ENCODE data around the gene PHACTR1.

GRCh38 chr6:12012875-12013369, 810 bp downstream of the HIVEP1 start:
- PRO-cap, result bidirectional peak, plus-strand start at chr6:12012958, minus-strand start at chr6:12012835; unidirectional peak, minus-strand start at chr6:12013168

- PRO-cap, result no peak
Observed at GRCh38 chr6:12103201-12103583, 91.1 kb downstream of the HIVEP1 start.

DNA sequence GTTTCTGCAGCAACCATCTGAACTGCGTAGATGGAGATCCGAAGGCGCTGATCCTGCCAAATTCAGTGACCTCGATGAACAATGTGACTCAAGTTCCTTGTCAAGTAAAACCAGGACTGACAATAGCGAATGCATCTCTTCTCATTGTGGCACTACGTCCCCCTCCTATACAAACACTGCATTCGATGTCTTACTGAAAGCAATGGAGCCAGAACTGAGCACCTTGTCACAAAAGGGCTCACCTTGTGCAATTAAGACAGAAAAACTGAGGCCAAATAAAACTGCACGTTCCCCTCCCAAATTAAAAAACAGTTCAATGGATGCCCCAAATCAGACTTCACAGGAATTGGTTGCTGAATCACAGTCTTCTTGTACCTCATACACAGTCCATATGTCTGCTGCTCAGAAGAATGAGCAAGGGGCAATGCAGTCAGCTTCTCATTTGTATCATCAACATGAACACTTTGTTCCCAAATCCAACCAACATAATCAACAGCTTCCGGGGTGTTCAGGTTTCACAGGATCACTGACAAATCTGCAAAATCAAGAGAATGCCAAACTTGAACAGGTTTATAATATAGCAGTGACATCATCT, 108.2 kb downstream of the HIVEP1 start:
- PRO-cap, result no peak

DNA sequence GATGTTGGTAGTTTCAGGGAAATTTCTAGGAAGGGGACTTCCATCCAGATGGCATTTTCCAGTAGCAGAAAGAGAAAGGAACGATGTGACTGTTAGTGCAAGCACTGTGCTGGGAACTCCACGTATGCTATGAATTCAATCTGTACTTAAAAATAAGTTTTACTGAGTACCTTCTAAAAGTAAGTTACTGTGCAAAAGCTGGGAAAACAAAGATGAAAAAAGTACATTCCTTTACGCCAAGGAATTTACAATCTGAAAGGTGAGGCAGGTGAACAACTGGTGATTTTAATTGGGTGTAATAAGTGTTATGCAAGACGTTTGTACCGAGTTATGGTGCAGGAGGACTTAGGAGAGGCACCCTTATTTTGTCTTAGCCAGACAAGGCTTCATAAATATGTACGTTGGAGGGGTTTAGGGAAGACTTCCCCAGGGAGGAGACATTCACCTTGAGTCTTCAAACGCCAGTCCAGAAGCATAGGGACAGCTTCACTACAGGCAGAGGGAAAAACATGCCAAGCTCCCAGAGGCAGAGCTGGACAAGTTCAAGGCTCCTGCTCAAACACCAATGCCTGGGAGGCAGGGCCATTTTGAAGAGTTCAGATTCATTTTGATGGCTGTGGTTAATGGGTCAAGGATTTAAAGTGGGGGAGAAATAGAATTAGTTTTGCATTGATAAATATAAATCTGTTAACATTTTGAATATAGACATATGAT, 13.8 kb upstream of the EDN1 start:
- PRO-cap, result no peak

GRCh38 chr6:12339767-12340454, 49.8 kb downstream of the EDN1 start:
- PRO-cap, result no peak

DNA sequence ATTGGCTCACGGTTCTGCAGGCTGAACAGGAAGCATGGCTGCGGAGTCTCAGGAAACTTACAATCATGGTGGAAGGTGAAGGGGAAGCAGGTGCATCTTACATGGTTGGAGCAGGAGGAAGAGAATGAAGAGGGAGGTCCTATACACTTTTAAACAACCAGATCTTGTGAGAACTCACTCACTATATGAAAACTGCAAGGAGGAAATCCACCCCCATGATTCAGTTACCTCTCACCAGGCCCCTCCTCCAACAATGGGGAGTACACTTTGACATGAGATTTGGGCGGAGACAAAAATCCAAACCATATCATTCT, 60.4 kb downstream of the EDN1 start:
- PRO-cap, result no peak

DNA sequence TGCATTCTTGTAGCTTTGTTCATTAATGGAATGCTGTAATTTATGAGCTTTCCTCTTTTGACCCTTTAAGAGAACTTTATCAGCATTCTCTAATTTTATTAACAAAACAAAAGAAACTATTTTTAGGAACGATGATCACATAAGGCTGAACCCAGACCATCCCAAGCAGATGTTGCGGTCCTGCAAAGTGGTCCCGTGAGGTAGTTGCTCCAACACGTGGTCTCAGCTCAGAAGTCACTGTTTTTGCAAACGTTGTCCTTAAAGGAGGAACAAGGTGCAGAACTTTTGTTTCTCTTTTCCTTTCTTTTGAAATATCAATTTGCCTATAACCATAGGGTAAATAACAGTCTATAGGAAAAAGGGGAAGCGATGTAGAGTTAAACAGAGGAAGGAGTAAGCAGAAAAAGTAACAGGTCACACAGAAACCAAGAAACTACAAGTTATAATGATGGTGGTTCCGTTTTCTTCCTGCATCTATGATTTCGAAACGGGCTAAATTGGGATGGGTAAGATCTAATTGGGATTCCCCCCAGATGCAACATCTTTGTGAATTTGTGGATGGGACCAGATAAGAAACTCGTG, 121.2 kb upstream of the PHACTR1 start:
- PRO-cap, result no peak

- PRO-cap, result no peak
Observed at GRCh38 chr6:12646672-12646919, 70.0 kb upstream of the PHACTR1 start.

DNA sequence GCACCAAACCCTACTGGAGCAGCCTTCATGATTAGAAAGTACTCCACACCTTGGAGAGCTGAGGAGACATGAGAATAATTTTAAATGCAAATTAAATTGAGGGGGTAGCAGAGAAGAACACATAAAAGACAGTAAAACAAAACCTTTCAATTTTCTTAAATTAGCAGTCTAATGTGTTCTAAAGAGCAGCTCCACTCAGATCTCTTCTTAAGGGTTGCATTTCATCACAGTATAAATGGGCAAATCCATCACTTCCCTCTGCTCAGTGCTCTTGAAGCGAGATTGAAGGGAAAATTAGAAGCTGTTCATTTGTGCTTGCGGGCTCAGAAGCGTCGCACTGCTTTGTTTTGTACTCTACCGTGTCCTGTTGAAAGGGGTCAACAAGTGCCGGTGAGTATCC, at the start of gene PHACTR1:
Gene PHACTR1, plus strand, starts transcription at position 261 of the 400 bp plus-strand sequence.
- PRO-cap, result no peak

GRCh38 chr6:13038312-13038640, 290.1 kb downstream of the TBC1D7 start:
- PRO-cap, result no peak

DNA sequence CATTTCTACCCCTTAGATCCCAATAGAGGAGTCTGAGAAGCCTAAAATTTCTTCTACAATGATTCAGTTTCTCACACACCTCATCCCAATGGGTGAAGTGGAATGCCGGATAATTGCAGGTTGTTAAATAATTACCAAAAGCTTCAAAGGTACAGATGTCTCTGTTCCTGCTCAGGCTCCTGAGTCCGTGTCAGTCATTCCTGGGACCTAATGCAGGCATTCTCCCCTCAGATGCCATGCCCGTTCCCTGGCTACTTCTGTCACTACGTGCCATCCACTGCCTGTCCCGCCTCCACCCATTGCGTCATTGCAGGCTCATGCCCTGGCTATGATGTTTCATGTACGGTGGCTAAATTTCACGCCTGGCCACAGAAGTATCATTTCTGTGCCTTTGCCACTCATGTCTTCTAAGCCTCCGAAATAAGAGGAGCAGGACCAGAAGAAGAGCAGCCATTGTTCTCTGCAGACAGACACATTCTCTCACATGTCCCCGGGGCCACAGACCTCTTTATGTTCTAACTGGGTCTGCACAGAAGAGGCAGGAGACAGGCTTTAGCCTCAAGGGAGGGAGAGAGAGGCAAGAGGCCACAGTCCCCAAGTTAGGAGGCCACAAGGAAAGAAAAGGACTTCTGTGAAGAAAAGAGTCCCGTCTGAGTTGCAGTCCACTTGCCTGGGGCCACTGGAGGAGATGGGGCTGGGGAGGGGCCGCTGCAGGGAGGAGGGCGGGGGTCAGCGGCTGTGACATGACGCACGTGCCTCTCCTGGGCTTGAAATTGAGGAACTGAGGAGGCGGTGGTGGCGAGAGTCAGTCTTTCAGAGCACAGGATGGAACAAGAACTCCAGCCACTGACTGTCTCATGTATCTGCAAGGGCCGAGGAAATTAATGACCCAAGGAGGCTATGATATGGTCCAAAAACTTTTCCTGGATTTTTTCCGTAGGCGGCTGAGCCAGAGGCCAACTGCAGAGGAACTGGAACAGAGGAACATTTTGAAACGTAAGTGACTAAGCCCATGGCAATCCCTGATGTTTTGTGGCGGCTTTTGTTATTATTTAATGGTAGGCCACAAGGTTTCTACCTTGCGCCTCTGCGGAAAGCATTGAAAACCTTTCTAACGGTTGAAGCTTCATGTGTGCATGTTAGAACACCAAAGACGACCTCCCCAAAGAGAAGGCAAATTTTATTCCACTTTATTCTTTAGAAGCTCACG, 56.0 kb downstream of the TBC1D7 start:
- PRO-cap, result bidirectional peak, plus-strand start at position 808 of the sequence, minus-strand start at position 681 of the sequence

DNA sequence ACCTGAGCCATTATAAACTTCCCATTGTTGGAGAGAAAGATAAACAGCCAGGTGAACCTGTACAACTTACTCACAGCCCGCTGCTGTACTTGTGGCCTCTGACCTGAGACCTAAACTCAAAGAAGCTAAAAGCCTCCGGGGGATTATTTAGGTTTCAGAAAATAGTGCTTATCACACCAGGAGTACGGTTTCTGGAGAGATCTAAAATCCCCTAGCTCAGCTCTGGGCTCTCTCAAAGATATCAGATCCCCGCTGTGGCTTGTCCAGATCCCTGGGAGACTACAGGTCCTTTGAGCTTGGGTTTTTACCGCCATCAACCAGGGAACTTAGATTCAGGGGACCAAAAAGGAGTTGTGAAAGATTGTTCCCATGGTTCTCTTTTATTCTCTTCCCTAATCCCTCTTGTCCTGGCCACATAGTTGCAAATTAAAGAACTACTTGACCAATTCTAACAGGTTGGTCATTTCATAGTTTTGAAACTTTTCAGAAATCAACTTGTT, 53.8 kb downstream of the TBC1D7 start:
- PRO-cap, result no peak

DNA sequence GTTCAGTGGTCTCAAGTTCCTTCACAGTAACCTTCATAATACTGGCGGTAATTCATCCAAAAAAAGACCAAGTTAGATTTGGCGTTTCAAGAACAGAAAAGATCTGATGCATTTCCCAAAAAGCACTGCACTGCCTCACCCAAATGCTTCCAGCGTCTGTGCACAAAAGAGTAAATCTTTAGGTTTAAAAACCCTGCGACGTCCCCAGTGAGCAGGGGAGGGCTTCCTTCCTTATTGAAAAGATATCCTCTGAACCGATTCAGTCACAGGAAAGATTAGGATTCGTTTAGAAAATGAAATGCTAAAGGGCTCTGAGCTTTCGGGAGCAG, 679 bp downstream of the TBC1D7 start:
- PRO-cap, result no peak

DNA sequence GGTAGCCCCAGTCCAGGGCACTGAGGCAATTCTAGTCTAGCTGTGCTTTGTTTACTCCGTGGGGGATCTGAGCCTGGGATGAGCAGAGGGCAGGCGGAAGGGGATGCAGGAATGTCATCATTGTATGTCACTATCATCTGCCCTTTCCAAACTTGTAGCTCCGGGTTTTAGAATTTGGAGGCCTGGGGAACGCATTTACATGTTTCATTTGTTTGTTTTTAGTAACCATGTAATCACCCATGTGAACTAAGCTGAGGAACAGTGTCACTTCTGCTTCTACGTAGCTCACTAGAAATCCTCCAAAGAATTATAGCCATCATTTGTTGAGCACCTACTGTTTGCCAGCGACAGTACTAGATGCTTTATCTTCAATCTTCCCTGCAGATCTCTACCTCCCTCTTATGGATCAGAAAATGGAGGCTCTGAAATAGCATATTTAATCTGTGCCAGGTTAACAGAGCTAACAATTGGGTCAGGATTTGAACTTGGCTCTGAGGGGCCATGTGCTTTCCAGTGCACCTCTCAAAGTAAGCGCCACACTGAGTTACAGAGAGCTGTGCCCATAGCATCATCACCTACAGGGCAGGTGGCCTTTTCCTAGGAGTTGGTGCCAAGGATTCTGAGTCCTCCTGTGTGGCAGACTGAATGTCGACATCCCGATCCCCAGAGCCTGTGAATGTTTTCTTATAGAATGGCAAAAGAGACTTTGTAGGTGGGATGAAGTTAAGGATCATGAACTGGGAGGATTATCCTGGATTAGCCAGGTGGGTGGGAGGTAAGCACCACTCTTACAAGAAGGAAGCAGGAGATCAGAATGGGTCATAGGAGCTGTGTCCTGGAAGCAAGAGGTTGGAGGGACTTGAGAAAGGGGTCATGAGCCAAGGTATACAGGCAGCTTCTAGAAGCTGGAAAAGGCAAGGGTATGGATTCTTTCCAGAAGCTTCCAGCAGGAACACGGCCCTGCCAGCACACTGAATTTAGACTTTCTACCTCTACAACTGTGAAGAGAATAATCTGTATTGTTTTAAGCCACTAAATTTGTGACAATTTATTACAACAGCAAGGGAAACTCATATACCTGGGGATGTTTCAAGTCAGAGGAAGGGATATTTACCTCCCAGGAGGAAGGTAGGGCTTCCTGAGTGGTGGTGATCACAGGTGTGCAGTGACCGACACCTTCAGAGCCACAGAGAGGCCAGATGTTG, 67.9 kb upstream of the TBC1D7 start:
- PRO-cap, result no peak

GRCh38 chr6:13413952-13414703, 73.3 kb downstream of the GFOD1 start:
- PRO-cap, result unidirectional peak, plus-strand start at chr6:13414429; unidirectional peak, plus-strand start at chr6:13414446

DNA sequence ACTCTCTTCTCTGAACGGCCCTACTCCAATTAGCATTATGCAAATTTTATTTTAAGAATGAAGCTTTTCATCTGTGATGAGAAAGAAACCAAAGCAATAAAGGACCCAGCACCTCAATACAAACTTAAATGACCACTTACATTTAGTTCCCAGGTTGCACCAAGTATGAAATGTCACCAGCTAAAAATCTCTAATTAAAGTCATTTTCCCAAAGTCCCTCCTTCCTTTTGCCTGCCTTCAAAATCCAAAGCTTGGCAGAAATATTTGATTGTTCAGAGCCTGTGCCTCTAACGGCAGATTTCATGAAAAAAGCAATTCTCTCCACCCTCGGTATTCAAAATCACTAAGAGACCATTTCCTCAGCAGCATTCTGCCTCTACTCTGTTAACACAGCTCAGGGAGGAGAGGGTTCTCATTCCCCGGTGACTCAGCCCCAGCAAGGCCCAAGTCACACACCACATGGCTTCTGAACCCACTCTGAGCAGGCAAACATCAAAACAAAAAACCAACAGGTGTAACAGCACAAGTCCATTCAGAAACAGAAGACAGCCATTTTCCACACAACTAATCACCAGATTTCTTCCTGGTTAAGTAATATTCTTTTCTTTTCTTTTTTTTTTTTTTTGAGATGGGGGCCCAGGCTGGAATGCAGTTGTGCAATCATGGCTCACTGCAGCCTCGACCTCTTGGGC, 55.6 kb downstream of the GFOD1 start:
- PRO-cap, result no peak

DNA sequence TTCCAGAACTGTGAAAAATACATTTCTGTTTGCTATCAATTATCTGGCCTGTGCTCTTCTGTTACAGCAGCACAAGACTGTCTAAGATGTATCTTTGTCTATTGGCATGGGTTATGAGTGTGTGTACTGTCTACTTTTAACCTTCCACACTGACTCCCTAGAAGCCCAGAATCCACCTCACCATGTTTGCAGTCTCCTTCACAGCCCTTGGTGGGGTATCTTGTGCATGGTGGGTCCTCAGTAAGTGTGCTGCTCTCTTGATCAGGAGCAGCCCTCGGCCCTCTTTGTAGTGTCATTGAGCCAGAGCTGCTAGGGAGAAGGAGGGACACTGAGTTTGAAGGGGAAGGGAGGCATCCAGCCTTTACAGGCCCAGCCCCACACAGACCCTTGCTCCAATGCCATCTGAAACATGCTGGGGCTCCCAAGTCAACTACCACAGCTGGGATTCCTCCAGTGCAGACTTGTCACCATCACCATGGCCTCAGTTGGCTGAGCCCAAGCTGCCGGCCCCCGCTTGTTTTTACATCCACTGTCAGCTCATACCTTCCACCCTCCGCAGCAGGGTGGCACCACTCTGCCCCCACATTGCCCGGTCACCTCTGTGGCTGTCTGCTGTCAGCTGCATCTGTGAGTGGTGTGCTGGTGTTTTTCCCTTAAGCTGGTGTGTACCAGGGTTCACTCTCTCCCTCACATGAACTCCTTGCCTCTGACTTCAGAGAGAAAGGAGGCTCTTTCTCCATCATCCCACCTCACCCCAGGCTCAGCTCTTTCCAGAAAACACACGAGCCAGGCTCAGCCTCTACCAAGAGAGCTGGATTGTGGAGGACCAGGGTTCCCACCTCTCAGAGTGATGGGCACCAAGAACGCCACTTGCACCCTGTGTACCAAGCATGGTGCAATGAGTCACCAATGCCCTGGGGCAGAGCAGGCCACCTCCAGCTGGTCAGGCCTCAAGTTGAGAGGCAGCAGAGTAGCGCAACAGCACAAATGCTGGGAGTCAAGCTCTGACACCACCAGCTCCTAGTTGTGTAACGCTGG, 26.1 kb downstream of the GFOD1 start:
- PRO-cap, result no peak

GRCh38 chr6:13485260-13485486, 2.2 kb downstream of the GFOD1 start:
- PRO-cap, result no peak

DNA sequence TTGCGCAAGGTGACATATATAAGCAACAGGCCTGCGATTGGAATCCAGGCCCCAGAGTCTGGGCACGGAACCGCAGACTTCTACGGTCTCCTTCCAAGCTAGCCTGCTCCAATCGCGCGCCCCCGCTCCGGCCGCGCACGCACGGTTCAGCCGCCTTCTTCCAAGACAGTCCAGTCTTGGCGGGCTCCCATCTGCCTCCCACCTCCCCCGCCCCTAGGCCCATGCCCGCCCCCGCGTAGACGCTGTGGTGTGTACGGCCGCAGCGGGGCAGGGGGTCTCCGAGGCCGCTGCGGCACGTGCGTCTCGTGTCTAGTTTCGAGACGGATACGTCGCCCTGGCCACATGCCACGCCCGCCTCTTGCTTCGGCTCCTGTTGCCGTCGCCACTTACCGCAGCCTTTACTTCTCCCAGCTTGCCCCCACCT, 781 bp upstream of the GFOD1 start:
- PRO-cap, result bidirectional peak, plus-strand start at position 83 of the sequence, minus-strand start at position 82 of the sequence

DNA sequence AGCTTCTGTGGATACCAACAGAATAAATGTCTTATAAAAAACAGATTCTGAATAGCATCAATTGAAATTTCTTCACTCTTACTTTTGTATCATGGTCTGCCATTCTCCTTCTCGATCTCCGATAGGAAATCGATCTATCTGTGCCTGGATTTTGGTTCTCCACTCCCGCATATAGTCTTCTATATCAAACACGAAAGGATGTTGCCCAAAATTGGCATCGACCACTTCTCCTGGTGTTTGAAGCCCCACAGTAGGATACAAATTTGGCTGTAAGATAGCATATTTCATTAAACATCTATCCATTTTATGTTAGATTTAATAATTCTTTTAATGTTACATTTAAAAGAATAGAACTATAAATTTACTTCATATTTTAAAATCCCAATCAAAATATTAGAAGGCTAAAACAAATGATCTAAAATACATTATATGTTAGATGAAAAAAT, 29.4 kb downstream of the NOL7 start:
- PRO-cap, result no peak

Data from right common carotid artery plus branches (tissue), 1 donor.